ENCODE data around the genes CHD1L, GJA8 and H3C14.

DNA sequence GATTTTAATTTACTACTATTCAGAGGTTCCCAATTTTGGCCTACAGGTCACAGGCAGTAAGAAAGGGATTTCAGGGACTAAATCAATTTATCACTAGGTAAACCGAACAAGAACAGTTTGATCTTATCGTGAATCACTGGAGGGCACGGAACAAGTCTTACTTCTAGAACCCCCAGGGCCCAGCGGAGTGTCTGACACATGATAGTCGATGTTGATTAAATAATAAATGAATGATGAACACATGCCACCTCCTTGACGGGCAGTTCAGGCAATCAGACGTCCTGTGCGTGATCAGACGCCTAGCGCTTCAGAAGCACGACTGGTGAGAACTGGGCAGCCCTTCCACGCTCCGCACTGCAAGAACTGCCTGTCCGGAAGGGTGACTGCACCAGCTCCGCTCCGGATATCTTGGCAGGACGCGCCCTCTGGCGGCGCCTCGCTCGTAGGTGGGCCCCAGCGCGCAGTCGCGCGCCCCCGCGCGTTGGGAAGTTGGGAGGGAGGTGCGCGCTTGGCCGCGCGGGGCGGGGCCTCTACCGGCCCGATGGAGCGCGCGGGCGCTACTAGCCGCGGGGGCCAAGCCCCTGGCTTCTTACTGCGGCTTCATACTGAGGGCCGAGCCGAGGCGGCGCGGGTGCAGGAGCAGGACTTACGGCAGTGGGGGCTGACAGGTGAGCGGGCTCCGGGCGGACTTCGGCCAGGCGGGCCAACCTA is at the start of gene CHD1L:
TSS of gene CHD1L (plus strand) at position 522 of the 711 bp plus-strand sequence.
- PRO-cap: bidirectional peak, plus-strand start at position 538 of the sequence, minus-strand start at position 356 of the sequence

GRCh38 chr1:147242874-147243662 is 584 bp downstream of the CHD1L start:
- PRO-cap: bidirectional peak, plus-strand start at chr1:147243139, minus-strand start at chr1:147243050

GRCh38 chr1:147279918-147280400 is 37.5 kb downstream of the CHD1L start:
- PRO-cap: no peak

DNA sequence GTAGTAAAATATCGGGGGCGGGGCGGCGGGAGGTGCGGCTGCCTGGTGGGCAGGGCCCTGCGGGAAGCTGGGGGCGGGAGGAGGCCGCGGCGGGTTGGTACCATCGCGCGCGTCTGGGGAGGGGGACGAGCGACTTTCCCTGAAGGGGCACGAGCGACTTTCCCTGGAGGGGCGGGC is 58.3 kb downstream of the BCL9 start:
- PRO-cap: bidirectional peak, plus-strand start at position 65 of the sequence, minus-strand start outside the sequence

DNA sequence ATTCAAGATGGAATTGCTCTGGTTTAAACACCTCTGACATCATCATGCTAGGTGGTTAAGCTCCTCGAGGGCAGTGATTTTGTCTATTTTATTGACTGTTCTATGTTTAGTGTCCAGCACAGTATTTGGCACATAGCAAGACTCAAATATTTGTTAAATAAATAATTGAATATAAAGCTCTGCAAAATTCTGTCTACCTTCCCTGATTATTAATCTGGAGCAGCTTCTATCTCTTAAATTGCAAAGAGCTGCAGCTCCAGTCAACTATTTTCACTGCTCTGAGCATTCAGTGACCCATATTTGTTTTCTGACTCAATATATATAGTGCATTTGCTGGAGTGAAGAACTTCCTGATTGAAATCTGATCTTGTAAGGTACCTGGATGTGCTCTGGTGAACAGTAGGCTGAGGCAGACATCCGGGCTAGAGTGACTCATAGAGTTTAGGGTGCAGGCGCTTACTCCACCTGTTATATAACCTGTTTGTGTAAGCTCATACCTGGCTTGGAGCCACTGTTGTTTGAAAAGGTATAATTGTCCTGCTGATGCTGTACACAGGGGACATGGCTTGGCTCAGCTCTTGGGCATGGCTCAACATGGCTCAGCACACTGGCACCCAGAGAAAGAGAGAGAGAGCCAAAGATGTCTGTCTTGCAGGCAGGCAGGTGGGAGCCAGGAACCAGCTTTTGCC is 43.5 kb downstream of the GJA5 start:
- PRO-cap: no peak

GRCh38 chr1:147717649-147718289 is 42.6 kb downstream of the GJA5 start:
- PRO-cap: no peak

GRCh38 chr1:147902729-147903072 is at the start of gene GJA8:
TSS of gene GJA8 (plus strand) at chr1:147902795.
- PRO-cap: no peak

DNA sequence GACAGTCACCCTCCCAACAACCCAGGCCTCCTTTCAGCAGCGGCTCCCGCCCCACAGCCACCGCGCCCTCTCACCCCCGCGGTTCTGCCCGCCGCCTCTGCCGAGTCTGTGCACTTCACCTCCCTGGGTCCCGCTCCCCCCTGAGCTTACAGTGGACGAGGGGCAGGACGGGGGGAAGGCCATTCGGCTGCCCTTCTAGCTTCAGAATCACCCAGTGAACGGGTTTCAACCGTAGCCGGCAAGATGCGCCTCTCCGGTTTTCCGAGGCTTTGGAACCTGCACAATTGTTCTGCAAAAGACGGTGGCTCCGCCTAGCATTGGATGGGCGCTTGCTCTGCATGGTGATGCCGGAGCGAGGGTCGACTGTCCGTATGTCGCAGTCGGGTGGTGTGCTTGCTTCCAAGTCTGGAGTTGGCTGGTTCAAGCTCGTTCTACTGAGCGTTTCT is 86.5 kb downstream of the GPR89B start:
- PRO-cap: no peak

- PRO-cap: no peak
Observed at GRCh38 chr1:148048320-148049063, 103.6 kb downstream of the NBPF11 start.

GRCh38 chr1:148307653-148307905 is 155.5 kb upstream of the NBPF11 start:
- PRO-cap: no peak

GRCh38 chr1:148317152-148318009 is 165.3 kb upstream of the NBPF11 start:
- PRO-cap: no peak

GRCh38 chr1:148353448-148354284 is 129.4 kb downstream of the PPIAL4G start:
- PRO-cap: no peak

DNA sequence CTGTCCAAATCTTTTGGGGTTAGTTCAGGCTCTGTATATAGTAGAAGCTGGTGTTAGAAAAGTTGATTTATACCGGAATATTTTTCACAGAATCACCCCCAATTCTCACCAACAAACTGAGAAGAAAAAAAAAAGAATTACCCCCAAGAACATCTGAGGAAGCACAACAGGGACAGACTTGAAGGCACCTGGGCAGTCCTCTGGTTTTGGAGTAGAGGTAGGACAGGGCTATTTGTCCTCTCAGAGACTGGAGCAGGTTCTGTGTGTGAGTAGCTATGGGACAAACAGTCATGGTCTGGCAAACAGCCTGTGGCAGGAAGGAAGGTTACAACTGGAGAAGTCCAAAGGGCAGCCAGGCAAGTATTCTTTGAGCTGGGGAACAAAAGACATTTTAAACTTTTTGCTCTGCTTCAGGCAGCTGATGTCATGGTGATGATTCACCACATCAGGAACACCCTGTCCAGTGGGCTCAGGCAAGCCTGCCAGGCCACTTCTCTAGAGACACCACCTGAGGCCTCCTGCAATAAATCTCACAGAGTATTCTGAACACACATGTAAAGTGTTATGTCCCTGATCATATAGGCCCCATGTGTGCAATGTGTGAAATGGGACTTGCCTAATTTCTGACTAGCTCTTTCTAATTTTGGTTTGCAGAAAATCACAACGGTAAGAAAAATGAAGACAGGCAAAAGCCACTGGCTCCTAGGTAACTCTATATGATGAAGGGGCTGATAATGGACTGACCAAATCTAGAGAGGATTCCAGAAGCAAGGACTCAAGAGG is 58.9 kb downstream of the PPIAL4G start:
- PRO-cap: unidirectional peak, minus-strand start at position 297 of the sequence

GRCh38 chr1:148458917-148459623 is 24.0 kb downstream of the PPIAL4G start:
- PRO-cap: bidirectional peak, plus-strand start at chr1:148459537, minus-strand start at chr1:148459402

DNA sequence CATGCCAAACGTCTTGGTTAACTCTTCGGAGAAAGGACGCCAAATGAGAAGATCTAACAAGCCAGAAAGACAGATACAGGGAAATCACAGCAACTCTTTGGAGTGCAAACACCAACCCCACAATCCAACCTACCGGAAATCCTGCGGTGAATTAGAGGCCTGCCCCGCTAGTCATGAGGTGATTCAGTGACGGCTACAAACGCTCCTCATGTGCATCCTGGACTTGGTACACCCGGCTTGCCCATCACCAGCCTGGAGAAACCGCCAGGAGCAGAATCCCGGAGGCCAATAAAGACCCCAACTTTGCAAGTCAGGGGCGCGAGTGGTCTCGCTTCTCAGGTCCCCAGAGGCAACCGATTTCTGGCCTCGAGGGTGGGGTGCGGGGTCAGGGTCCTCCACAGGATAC is 752 bp downstream of the NBPF9 start:
- PRO-cap: bidirectional peak, plus-strand start at position 181 of the sequence, minus-strand start outside the sequence

DNA sequence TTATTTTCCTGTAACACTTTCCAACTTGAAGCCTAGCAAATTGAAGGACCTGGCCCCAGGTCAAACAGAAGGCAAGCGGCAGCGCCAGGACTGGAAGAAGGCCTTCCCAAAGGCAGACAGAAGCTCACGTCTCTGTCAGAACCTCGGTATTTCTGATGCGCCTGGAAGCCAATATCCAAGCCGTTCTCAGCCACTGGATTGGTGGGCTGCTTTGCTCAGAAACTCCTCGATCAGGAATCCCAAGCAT is 25.2 kb upstream of the NBPF9 start:
- PRO-cap: no peak

DNA sequence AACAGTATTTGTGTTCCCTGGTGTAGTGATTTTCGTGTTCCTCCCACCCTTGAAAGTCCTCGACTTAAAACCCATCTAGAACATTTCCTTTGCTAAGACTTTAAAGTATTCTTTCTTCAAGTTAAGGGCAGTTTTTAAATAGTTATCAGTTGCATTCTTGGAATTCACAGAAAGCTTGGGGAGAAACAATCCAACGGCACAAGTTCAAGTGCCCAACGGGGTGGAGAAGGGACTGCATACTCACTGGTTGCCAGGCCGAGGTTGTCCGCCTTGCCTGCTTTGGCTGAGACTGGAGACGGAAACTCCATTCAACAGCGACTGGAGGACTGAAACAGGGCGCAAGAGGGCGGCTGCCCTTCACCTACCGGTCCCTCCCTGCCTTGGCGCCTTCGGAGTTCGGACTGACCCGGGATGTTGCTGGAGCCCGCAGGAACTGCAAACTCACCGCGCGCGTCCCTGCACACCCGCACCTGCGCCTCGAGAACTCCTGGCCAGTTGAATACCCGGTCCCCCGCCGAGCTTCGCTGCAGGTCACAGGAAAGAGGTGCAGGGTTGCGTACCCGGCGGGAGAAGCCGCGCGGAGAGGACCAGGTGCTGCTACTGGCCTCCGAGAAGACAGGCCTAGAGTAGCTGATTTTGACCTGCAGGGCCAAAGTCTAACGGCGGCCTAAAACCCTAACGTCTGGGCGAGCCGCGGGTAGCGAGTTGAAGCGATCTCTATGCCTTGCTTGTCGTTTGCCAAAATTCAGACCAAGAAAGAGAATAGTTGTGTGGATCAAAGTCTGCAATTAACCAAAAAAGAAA is 35.6 kb upstream of the FCGR1A start:
- PRO-cap: no peak

- PRO-cap: no peak
Observed at GRCh38 chr1:149841004-149841600, at the start of gene H3C14. TSS of gene H3C14 (minus strand) at chr1:149841208.

GRCh38 chr1:149843338-149844476 is 1.2 kb upstream of the H2AC18 start:
- PRO-cap: no peak

DNA sequence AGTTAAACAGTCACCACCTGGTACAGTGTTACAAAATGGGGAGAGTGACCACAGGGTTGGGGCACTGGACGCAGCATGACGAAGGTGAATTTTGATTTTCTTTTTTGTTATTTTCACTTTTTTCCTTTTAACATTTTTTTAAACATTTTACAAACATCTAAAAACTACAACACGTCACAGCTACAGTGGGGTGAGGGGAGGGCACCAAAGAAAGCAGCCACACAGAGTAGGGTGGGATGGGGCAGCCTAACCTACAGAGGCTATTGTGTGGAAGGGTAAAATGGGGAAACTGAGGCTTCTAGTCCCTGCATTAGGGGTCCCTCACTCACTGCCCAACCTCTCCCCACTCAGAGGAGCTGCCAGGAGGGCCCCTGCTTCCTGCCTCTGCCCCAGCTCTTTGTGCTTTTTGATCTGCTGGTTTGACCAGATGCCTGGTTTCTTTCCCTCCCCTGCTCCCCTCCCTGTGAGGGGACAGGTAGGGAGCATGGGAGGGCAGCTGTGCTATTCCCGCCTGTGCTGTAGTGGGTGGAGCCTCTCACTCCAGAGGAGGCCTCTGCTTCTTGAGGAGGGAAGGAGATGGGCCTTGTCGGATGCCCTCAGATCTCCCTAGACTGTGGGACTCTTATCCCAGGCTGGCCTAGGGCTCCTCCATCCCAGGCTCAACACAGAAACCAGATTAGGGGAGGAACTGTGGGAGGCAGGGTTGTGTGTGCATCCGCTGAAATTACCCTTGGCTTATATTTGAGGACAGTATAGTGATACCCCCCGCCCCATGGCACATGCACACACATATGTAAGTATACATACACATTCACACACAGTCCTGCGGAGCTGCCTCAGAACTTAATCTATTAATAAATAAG is 4.4 kb downstream of the BOLA1 start:
- PRO-cap: no peak

Data from Metastatic Lung Carcinoma in the Adrenal Gland (tissue), 1 donor.